GM23338 (cell line): ENCODE measurements around a stretch of chr6.

GRCh38 chr6:3841096-3841378 lies 8.1 kb upstream of the FAM50B start:
- PRO-cap: no peak
- RAMPAGE, long total RNA: no peak

DNA sequence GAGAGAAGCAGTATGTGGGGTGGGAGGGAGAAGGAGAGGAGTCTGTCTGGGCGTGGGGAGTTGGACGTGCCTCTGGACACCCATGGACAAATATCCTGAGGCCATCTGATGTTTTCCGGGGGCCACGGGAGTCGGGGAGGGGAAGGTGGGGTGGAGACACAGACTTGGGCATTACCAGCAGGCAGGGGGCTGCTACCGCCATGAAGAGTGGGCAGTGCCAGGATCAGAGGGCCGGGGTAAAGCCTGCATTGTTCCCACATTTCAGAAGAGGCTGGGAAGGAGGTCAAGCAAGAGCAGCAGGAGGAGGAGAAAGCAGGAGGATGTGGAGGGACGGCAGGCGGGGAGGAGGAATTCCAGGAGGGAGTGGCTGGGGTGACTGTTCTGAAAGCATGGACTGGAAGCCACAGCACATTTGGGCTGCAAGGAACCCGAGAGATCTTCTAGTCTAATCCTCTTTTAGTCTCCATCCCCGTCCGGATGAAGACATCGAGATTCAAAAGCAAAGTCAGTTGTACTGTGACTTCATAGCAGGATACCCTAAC lies 76.9 kb downstream of the FAM50B start:
- PRO-cap: no peak
- RAMPAGE, long total RNA: no peak

- PRO-cap: no peak
- RAMPAGE, long total RNA: no peak
Measured at GRCh38 chr6:4008407-4008656, 12.8 kb upstream of the PRPF4B start.

- PRO-cap: unidirectional peak, minus-strand start at chr6:4334760
- RAMPAGE, long total RNA: no peak
Measured at GRCh38 chr6:4334516-4334982, 199.2 kb upstream of the ECI2 start.

DNA sequence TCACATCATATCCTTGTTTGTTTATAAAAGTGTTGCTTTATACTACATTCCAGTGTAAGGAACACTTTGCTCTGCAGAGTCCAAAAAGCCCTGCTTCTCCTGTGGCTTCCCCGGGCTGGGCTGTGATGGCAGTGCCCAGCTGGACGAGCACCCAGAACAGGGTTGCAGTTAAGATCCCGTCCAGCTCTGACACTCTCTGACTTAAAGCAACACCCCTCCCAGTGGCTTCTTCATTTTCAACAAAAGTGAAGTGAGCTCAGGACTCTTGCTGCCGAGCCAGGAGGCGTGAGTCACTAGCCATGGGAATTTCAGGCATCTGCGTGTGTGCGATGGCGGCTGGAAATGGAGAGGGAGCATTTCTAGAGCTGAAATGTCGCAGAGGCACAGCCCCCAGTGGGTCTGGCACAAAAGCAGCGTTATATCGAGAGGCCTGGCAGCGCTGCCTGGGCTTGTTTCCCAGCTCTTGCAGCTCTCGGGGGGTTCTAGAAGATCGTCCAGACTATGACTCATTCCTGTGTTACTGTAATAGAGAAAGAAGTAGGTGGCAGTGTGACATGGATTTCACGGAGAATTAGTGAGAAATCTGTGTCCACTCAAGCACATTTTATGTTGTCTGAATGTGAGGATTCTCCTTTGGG lies 216.5 kb upstream of the ECI2 start:
- PRO-cap: no peak
- RAMPAGE, long total RNA: no peak

DNA sequence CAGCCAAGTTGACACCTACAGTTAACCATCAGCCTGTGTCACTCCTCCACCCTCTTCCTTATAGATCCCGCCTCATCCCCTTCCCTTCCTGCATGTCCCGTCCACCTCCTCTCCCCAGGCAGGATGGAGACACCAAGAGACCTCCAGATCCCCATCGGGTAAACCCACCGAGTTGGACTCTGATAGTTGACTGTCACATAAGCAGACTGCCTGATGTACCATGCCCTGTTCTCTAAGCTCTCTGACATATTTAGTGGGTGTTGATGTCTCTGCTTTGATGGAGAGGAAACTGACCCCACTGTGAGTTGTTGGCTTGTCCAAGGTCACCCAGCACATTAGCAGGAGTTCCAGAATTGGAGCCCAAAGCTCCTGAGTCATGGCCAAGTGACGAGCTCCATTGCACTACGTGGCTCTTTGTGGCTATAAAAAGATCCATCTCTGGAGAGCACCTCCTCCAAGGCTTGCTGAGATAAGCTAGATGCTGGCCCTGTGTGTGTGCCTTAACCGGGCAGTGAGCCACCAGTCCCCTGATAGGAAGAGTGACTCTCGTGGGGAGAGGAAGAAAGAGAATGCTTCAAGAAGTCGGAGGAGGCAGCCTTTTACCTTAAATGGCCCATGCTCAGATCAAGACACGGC lies 235.9 kb upstream of the ECI2 start:
- PRO-cap: no peak
- RAMPAGE, long total RNA: no peak

- PRO-cap: bidirectional peak, plus-strand start at chr6:4775700, minus-strand start at chr6:4775531; bidirectional peak, plus-strand start at chr6:4775896, minus-strand start at chr6:4776002
- RAMPAGE, long total RNA: no peak
Measured at GRCh38 chr6:4775310-4775963, 767 bp upstream of the CDYL start.

GRCh38 chr6:4891622-4892627 lies 111.9 kb downstream of the RPP40 start:
- PRO-cap: no peak
- RAMPAGE, long total RNA: no peak

- PRO-cap: no peak
- RAMPAGE, long total RNA: no peak
Measured at GRCh38 chr6:5061071-5061530, 24.0 kb upstream of the PPP1R3G start.

- PRO-cap: no peak
- RAMPAGE, long total RNA: no peak
Measured at GRCh38 chr6:5077369-5077719, 7.8 kb upstream of the PPP1R3G start.

DNA sequence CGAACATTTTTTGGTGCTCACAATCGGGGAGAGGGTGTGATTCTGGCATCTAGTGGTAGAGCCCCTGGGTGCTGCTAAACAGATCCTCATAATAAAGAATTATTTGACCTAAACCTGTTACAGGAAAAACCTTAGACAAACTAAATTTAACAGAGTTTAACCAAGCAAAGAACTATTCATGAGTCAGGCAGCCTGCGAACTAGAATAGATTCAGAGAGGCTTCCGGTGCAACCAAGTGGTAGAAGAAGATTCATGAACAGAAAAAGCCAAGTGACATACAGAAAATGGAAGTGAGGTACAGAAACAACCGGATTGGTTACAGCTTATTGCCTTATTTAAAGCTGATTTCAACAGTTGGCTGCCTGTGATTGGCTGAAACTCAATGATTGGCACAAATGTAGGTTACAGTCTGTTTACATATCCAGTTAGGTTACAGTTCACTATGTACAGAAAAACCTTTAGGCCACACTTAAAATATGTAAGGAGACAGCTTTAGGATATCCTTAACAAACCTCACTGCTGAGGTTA lies 10.1 kb downstream of the PPP1R3G start:
- PRO-cap: no peak
- RAMPAGE, long total RNA: no peak

DNA sequence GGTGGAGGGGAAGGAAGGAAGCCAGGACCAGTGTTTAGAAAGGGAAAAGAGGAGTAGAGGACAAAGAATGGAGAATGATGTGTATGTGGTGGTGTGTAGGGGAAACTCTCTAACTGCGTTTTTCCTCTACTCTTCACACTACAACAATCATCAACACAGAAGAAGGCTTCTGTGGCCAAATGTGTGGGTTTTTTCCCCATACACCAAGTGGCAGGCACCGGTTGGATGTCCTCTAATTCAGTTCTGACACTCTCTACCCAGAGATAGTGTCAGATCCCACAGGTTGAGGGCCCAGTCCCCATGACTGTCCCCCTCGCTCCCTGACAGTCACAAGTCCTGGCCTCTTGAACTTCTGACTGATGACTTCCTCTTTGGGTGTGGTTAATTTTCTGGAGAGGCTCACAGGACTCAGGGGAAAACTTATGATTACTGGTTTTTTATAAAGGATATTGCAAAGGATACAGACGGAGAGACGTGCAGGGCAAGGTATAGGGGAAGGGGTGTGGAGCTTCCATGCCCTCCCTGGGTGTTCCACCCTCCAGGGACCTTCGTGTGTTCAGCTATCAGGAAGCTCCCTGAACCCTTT lies 33.0 kb downstream of the FARS2 start:
- PRO-cap: no peak
- RAMPAGE, long total RNA: no peak

GRCh38 chr6:5623692-5624171 lies 362.4 kb downstream of the FARS2 start:
- PRO-cap: no peak
- RAMPAGE, long total RNA: no peak

DNA sequence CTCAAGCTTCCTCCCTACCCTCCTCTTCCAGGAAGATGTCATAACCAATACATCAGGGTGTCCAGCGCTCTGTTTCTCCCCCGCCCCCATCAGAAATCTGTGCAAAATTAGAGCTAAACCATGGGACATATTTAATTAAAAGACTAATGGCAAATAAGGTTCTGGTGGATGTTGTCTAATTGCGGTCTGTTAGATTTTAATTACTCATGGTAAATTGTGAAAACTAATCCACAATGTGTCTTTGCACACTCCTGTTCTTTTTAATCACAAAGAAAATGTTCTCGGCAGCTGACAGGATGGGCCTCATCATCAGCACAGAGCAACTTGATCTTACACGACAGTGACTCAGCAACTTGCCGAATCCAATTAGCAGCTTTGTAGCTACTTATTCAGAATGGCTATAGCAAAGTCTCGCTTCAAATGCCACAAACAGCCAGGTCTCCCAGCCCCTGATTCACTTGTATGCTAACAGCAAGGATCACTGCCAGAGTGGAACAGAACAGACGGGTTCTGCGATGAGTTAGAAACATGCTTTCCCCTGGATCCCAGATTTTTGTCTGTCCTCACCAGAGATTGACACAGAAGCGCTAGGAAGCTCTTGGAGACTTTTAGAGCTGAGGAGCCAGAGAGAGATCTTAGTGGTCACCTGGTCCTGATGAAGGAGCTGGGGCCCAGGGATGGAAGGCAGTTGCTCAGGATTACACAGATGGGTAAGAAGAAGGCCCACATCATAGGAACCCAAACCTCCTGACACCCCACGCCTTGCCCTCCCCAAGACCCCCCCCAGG lies 254.4 kb downstream of the NRN1 start:
- PRO-cap: bidirectional peak, plus-strand start at position 428 of the sequence, minus-strand start at position 367 of the sequence
- RAMPAGE, long total RNA: no peak

GRCh38 chr6:5998502-5999781 lies 7.8 kb downstream of the NRN1 start:
- PRO-cap: no peak
- RAMPAGE, long total RNA: no peak

DNA sequence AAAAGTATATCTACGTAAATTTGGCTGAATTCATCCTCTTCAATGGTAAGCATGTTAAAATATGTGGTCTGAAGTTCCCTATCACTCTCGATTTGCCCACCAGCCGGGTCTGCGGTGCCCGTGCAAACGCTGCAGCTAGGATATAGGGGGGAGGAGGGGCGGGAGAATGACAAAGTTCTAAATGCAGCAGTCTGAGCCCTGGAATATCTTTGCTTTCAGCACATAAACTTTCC lies 756 bp downstream of the NRN1 start:
- PRO-cap: no peak
- RAMPAGE, long total RNA: no peak

DNA sequence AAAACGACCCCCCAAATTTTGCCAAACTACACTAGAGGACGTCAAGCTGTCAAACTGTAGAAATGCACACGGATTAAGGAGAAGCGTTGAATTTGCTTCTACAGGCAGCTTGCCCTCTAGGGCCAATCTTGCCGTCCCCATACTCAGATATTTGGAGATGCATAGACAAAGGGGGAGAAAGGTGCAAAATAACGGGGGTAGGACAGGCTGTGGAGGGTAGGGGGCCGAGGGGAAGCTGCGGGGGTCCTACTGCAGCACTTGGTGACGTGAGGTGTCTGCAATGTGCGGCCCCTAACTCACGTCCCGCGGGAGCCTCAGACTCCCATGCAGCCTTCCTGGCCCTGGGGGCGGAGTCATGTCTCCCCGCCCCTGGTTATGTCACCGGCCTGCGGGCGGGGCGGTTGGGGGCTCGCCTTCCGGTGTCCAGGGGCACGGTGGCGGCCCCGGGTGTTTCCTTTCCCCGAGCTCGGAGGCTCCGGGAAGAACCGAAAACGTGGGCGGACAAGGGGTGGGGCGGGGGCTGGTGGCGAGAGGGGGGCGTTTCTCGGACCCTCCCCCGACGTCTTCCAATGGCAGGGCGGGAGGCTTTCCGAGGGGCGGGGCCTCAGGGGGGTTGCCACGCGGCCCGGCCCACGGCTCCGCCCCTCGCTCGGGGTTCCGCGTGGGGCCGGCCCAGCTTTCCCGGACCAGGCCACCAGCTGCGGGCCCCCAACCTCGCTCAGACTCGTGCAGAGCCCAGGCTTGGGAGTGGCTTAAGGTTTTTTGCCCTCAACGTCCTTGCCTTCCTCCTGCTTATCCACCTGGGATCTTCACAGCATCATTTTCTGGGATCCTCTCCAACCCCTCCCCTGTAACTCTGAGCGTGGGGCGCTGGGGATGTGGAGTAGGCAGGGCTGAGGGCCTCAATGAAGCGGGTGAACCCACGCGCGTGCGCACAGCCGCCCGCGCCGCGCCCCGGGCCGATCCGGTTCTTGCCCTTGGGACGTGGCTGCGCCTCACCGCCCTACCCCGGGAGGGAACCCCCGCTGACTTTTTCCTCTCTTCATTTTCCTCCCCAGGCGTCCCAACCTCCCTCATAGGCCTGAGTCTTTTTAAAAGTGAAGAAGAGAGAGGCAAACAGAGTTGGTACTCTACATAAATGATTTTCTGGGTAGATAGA lies 2.0 kb upstream of the NRN1 start:
- PRO-cap: bidirectional peak, plus-strand start at position 663 of the sequence, minus-strand start at position 298 of the sequence; unidirectional peak, minus-strand start at position 907 of the sequence
- RAMPAGE, long total RNA: no peak

DNA sequence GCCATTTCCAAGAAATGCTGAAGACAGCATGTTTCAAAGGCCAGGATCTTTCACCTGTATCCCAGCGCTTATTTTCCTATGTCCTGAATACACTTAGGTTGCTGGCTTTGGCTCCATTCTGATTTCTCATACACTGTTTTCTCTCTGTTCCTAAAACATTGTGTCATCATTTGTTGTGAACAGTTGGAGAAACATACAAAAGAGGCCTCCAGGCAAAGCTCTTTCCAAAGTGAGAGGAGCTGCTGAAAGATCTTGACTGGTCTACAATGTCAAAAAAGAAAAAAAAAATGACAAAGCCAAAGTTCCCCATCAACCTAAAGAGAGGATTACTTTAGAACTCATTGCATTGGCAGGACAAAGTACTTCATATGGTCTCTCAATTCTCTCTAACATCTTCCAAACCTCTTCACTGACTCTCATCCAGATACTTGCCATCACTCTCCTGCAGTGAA lies 86.0 kb upstream of the F13A1 start:
- PRO-cap: no peak
- RAMPAGE, long total RNA: no peak

- PRO-cap: no peak
- RAMPAGE, long total RNA: no peak
Measured at GRCh38 chr6:6407253-6407754, 86.8 kb upstream of the F13A1 start.

DNA sequence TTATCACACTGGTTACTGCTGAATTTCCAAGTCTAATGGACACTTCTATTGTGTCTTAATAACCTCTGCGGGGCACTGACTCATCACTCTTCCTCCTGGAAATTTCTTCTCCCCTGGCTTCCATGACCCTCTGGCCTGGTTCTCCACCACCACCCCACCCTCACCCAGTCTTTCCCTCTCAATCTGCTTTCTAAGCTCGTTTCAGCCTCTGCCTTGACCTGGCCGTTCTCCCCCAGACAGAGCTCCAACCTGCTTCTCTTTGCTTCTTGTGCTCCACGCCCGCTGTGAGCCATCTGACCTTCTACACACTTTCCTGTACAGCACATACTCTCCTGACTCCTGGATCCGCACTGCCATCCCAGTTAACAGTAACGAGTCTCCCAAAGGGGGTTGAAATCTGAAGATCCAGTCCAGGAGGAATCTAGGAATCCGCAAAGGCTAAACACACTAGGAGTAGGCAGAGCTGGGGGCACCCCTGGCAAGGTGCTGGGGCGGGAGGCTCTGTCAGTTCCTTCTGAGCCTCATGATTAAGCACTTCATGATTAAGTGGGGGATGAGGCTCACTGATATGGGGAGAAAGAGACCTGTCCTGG lies 146.2 kb downstream of the LY86 start:
- PRO-cap: no peak
- RAMPAGE, long total RNA: no peak